ENCODE measurements around a stretch of chr2.

DNA sequence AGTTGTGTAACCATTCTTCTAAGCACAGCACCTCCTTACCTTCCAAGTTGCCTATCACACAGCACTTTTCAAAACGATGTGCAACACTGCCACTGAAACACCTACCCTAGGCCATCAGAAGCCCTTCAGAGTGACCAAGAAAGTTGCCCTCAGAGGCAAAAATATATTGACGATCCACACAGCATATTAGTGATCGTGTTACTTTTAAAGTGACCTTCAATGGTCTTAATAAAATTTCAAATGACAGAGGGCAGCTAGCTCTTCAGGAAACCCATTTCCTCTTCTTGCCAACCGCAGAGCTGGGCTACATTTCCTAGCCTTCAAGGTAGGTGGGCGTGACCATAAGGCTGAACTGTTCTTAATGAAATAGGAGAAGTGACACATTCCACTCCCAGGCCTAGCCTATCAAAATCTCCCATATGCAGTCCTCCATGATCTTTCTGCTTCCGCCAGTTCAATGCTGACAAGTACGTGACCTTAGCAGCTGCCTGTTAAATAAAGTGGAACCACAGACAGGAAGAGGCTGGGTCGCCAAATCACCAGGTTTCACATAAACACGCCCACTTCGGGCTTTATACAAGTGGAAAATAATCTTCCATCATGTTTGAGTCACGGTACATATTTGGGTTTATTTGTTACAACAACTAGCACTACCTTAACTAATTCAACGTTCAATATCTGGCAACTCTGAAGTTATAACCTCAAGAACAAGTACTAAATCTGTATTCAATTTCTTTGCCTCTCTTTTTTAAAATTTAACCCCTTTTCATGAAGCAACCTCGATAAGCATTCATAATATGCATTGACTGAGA is 13.2 kb downstream of the SERPINE2 start:
- RAMPAGE, long total RNA: no peak
- RRBS: no CpG with 5 or more reads among the region's 13 CpGs

GRCh38 chr2:224031190-224031675 is 7.9 kb downstream of the SERPINE2 start:
- RAMPAGE, long total RNA: no peak
- RRBS: no CpG with 5 or more reads among the region's 12 CpGs

- RAMPAGE, long total RNA: no peak
- RRBS: no CpG with 5 or more reads among the region's 2 CpGs
Observed at GRCh38 chr2:224086649-224087159, 47.6 kb upstream of the SERPINE2 start.

DNA sequence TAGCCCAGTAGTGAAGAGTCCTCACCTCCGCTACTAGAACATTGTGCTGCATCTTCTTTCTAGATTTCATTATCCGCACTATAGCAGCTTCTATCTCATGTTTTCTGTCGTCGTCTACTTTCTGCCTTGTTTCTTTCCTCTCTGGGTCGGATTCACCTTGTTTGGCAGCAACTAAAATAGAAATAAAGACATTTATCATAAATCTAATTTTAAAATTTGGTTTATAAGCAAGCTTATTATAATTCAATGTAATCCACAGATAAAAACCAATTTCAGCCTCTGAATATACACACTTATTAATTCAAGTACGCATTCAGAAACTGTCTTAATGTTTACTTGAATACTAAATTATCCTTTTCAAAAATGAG is 76.3 kb upstream of the FAM124B start:
- RAMPAGE, long total RNA: no peak
- RRBS: no CpG with 5 or more reads among the region's 6 CpGs

- RAMPAGE, long total RNA: no peak
- RRBS: no CpG with 5 or more reads among the region's 4 CpGs
Observed at GRCh38 chr2:224497798-224498898, 87.0 kb downstream of the CUL3 start.

GRCh38 chr2:224527333-224528731 is 57.3 kb downstream of the CUL3 start:
- RAMPAGE, long total RNA: no peak
- RRBS: no CpG with 5 or more reads among the region's 10 CpGs

DNA sequence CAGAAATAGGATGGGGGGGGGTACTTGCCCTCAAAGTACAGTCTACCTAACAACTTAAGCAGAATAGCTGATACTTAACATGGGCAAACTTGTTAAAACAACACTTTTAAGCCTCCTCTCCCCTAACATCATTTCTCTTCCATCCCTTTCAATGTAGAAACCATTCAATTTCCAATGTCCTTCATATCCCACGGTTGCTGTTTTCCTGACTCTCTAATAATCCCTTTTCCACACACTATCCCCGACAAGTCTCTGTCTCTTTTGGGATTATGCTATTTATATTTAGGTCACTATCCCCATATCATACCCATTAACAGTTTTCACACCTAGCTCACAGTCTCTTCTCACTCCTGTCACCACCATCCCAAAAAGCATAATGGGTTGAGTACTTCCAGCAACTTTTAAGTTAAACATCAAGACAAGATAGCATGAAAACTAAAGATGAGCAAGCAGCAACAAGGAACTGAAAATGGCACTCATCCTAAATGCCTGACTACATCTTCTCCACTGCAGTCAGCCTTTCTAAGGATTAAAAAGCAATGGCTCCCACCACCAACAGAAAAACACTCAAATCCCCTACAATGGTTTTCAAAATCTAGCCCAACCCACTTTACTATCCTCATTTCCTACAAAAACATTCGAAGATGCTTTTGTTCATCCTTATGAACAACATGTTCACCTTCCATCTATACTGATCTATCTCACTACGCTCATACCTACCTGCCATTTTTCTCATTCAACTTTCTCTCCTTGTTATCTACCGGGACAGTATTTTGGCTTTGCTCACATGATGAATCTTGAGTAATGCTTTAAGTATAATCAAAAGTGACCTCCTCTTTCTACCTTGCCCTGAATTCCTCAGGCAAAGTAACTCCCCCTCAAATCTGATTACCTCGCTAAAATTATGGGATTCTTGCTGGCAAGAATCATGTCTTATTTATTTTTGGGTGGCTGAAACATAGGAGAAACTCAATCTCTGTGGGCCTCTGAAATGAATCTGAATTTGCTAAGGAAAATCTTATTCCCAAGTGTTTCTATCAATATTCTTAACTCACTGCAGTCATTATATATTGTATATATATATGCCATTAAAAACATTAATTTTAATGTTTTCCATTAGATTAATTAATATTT is 38.1 kb downstream of the CUL3 start:
- RAMPAGE, long total RNA: no peak
- RRBS: no CpG with 5 or more reads among the region's 6 CpGs

DNA sequence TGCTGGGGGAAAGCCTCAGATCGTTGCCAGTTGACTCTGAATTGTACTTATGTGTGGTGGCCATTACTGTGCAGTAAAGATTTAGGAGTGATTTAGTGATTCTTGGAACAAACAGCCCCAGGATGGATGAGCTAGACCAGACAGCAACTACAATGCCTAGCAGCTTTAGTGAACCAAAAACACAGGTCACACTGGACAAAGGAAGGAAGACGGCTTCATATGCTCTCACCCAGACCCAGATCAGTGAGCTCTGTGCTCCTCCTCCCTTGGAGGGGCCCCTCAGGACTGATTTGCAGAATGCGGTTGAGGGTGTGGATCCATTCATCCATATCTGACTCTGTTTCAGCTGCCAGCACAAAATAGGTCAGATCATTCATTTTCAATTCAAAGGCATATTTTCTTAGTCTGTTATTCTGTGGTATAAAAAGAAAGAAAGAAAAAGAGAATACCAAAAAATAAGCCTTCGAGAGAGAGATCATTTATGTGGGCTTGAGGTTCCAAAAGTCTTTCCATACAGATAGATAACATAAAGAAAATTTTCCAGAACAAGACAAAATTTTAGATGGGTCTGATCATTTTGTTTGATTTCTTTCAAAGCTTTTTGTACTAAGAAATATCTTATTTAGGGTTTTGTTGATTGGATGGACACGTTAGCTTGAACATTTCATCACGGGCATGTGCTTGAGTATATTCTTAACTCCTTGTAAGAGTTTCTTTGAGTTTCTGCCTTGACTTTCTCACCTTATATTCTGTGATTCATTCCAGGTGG is 159.8 kb upstream of the CCDC195 start:
- RAMPAGE, long total RNA: no peak
- RRBS: no CpG with 5 or more reads among the region's 6 CpGs

- RAMPAGE, long total RNA: no peak
- RRBS: no CpG with 5 or more reads among the region's 4 CpGs
Observed at GRCh38 chr2:224953153-224953686, 89.0 kb downstream of the DOCK10 start.

GRCh38 chr2:224971179-224971673 is 71.0 kb downstream of the DOCK10 start:
- RAMPAGE, long total RNA: no peak
- RRBS: no CpG with 5 or more reads among the region's 4 CpGs

DNA sequence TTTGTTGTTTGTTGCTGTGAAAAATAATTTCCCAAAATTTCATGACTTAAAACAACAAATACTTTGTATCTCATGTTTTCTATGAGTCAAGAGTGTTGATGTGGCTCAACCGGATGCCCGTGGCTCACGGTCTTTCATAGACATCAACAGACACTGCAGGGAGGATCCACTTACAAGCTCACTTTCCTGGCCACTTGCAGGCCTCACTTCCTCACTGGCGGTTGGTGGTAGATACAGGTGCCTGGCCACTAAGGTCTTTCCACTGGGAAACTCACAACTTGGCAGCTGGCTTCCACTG is 662.9 kb downstream of the IRS1 start:
- RAMPAGE, long total RNA: no peak
- RRBS: no CpG with 5 or more reads among the region's 4 CpGs

DNA sequence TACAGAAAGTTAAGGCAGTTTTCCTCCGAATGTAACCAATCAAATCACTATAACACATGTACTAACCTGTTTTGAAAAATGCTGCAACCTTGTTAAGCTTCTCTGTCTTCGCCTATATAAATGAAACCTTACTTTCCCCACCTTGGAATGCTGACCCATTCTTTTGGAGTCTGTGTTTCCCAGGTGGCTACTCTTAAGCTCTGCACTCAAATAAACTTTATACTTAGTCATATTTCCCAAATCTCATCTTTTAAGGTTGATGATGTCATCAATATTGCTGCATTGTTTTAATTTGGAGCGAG is 662.3 kb downstream of the IRS1 start:
- RAMPAGE, long total RNA: no peak
- RRBS: no CpG with 5 or more reads among the region's 3 CpGs

GRCh38 chr2:226644376-226645041 is 155.1 kb downstream of the IRS1 start:
- RAMPAGE, long total RNA: no peak
- RRBS: no CpG with 5 or more reads among the region's 7 CpGs

- RAMPAGE, long total RNA: no peak
- RRBS: no CpG with 5 or more reads among the region's 1 CpG
Observed at GRCh38 chr2:226660529-226661080, 139.0 kb downstream of the IRS1 start.

GRCh38 chr2:226725021-226725578 is 74.5 kb downstream of the IRS1 start:
- RAMPAGE, long total RNA: no peak
- RRBS: no CpG with 5 or more reads among the region's 7 CpGs

DNA sequence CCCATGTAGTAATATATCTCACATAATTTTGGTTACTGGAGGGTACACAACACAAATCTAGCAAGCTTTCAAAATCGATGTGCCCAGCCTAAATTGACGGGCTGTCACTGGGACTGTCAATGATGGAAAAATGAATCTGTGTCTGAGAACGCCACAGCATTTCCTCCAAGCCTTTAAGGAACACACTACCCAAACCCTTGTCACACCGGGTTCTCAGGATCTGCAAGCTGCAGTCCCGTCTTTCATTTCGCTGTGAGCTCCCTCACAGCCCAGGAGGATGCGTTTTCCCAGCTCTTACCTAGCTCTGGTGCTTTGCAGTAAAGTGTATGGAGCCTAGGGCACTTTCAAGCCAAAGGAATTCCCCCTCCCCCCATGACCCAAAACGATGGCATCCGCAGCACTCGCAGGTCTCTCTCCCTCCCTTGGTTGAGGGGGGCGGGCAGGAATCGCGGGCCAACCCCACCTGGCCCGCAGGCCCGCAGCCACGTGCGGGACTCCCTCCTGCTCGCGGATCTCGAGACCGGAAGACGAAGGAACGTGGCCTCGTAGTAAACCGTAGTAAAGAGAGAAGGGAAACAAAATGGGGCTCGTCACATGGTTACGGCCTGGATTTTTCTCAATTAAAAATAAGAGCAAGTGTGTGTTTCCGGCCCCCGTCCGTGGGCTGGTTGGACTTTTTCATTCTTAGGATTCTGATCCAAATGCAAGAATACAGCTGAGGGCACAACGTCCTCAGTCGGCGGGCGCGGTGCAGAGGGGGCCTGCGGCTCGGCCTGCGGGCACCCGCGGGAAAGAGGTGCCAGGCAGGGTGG is 8.6 kb downstream of the IRS1 start:
- RAMPAGE, long total RNA: no peak
- RRBS: 0% methylated on average over 5 of the region's 40 CpGs

DNA sequence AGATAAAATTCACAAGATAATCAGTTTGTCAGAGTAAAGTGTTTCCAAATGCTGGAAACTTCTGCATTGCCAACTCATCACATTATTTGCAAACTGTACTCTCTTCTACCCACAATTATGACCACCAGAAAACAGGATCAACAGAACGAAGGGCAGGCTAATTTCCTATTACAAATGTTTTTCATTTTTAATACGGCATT is 6.0 kb downstream of the IRS1 start:
- RAMPAGE, long total RNA: no peak
- RRBS: no CpG with 5 or more reads among the region's 2 CpGs

DNA sequence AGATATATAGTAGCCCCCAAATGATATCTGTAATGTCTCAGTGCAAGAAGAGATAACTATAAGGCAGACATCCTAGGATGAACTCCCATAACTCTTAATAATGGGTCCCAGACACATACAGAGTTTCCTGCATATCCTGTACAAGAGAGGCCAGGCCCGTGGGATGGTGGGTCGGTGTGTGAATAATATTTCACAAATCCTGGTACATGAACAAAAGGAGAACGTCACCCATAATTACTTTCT is 5.6 kb downstream of the IRS1 start:
- RAMPAGE, long total RNA: no peak
- RRBS: no CpG with 5 or more reads among the region's 3 CpGs

DNA sequence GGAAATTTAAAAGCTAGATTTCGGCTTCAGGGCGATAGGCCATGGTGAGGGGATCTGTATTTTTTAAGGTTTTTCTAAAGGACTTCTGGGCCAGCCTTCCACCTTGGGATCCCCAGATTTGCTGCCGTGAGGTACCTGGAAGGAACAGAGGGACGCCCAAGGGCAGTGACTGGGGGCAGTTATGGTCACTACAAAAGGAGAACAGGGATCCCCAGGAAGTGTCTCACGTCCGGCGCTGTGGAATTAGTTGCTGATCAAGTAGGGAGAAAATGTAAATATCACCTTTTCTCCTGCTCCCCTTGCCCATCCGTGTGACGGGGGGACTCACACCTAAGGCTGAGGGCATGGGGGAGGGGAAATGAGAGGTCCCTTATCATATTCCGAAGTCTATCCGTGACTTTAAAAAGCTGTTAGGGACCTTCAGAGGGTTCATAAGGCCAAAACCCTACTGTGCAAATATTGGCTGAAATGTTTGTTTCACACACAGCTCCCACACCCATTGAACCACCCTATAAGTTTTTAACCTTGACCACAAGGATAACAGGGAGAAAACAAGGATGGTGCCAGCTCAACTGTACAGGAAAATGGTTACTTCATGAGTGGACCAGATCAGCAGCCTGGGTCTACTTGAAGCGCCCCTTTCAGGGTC is 777 bp upstream of the IRS1 start:
- RAMPAGE, long total RNA: no peak
- RRBS: no CpG with 5 or more reads among the region's 12 CpGs

- RAMPAGE, long total RNA: no peak
- RRBS: no CpG with 5 or more reads among the region's 2 CpGs
Observed at GRCh38 chr2:227493463-227494014, 21.6 kb downstream of the AGFG1 start.